Brain (tissue), 1 donor: ENCODE measurements around a stretch of chr7.

DNA sequence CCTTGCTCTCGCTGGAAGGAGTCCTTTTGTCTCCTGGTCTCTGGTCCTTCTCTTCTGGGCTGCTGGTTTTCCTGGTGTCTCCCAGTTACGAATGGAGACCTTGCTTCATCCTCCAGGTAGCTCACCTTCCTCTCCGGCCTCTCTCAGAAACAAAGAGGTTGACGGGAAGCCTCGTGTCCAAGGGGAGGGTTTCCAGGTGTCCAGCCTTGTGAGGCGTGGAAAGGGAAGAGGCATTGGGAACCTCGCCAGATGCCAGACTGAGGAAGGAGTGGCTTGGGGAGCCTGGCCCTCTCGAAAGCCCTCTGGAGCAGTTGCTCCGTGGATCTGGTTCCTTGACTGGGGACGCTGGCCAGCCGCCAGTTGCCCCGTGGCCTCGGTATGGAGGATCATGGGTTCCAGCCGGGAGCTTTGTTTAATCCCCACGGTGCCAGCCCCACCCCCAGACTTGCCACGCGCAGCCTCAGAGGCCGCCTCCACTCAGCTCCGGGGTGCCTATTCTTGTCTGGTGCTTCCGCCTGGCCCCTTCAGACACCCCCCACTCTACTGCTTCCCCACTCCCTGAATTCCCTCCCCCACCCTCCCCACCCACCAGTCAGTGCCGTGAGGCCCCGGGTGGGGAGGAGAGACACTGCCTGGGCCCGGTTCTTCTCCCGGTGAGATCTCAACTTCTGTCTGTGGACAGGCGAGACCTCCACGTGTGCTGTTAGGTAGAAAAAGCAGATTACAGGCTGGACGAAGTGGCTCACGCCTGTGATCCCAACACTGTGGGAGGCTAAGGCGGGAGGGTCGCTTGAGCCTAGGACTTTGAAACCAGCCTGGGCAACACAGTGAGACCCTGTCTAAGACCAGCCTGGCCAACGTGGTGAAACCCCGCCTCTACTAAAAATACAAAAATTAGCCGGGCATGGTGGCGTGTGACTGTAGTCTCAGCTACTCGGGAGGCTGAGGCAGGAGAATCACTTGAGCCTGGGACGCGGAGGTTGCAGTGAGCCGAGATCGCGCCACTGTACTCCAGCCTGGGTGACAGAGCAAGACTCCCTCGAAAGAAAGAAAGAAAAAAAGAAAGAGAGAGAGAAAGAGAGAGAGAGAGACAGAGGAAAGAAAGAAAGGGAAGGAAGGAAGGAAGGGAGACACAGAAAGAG is 30.1 kb upstream of the SUN1 start:
- RRBS: 11% methylated on average over 6 of the region's 41 CpGs

GRCh38 chr7:828977-829492 is 3.2 kb upstream of the SUN1 start:
- RRBS: no CpG with 5 or more reads among the region's 11 CpGs

DNA sequence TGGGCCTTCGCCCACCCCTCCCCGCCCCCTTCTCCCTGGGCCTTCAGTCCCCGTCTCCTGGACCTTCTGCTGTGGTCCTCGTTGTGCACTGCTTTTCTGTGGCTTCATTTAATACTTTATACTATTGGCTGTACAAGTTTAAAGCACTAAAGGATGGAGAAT is 9.7 kb upstream of the GET4 start:
- RRBS: no CpG with 5 or more reads among the region's 4 CpGs

- RRBS: 52% methylated on average over 6 of the region's 56 CpGs
Observed at GRCh38 chr7:882617-883815, 6.7 kb downstream of the GET4 start.

GRCh38 chr7:886367-887120 is 10.2 kb downstream of the GET4 start:
- RRBS: 88% methylated on average over 7 of the region's 31 CpGs

- RRBS: no CpG with 5 or more reads among the region's 21 CpGs
Observed at GRCh38 chr7:976964-977488, 1.7 kb upstream of the COX19 start.

- RRBS: 6% methylated on average over 34 of the region's 73 CpGs
Observed at GRCh38 chr7:1027012-1028008, 17.0 kb upstream of the GPR146 start.

- RRBS: no CpG with 5 or more reads among the region's 18 CpGs
Observed at GRCh38 chr7:1045398-1046261, 1.3 kb downstream of the GPR146 start.

GRCh38 chr7:1046761-1047367 is 2.5 kb downstream of the GPR146 start:
- RRBS: no CpG with 5 or more reads among the region's 11 CpGs

GRCh38 chr7:1076364-1077044 is 11.4 kb upstream of the GPER1 start:
- RRBS: 25% methylated on average over 8 of the region's 23 CpGs

- RRBS: 68% methylated on average over 5 of the region's 49 CpGs
Observed at GRCh38 chr7:1092765-1093568, 5.1 kb downstream of the GPER1 start.

DNA sequence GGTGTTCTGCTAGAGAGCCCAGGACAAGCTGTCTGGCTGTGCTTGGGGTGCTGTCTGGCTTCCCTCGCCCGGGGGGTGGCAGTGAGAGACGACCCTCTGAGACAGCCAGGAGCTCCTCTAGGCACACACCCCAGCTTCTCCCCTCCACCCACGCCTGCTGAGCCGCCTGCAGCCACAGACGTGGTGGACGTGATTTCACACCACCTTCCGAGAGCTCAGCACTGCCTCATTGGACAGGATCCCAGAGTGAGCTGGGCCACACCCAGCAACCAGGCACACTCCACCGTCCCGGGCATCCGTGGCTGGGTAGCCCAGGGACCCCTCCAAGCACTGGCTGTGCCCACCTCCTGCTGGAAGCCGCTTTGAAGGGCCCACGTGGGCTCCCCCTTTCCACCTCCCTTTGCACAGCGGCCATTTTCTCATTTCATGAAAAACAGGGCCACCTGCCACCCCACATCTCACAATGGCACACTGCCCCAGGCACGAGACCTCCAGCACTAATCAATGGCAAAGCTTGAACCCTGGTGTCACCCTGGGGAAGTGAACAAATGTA is 13.0 kb downstream of the C7orf50 start:
- RRBS: 38% methylated on average over 2 of the region's 15 CpGs

DNA sequence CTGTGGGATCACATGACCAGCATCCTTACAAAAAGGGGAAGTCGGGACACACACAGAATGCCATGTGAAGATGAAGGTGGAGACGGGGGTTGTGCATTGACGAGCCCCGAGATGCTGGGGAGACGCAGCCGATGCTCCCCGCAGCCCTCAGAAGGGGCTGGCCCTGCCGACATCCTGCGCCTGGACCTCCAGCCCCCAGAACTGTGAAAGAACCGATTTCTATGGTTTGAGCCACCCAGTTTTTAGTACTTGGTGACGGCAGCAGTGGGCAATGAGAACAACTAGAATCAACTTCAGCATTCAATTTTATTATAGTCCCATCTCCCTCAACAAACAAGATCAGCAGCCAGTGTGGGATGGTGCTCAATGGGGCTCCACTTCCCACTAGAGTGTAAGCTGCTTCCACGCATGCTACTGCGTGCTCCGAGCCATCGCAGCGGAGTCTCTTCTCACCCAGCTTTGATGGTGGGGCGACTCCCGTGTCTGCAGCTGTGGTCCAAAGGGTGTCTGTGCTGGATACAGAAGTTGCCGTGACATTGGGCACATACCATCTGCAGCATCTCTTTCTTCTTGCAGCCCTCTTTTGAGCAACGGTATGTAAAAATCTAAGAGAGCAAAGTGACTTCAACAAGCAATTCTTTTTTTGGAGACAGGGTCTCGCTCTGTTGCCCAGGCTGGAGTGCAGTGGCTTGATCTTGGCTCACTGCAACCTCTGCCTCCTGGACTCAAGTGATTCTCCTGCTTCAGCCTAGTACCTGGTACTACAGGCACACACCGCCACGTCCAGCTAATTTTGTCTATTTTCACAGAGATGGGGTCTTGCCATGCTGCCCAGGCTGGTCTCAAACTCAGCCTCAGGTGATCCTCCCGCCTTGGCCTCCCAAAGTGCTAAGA is 7.1 kb downstream of the ZFAND2A start:
- RRBS: no CpG with 5 or more reads among the region's 24 CpGs

DNA sequence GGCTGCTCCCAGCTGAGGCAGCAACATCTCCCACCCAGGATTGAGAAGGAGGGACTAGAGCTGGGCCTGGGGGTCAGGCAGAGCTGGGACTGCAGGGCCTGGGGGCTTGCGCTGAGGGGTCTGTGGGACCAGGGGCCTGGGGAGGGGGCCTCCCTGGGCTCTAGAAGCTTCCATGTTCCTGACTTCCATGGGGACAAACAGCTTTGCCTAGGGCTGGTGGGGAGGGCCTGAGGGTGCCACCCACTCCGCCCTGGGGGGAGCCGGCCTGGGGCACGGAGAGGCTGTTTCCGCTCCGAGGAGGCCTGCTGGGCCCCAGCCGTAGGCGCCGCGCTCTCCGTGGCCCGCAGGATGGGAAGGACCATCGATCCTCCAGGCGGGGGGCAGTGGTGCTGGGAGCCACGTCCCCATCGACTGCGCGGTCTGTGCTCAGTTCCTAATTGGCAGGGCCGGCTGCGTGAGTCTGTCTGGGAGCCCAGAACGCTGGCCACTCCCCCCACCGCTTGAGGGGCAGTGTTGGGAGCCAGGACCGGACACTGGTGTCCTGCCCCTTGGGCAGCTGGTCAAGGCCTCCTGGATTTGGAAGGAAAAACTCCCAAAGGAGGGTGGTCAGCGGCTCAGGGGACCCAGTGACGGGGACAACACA is 88.6 kb downstream of the UNCX start:
- RRBS: 16% methylated on average over 5 of the region's 25 CpGs

DNA sequence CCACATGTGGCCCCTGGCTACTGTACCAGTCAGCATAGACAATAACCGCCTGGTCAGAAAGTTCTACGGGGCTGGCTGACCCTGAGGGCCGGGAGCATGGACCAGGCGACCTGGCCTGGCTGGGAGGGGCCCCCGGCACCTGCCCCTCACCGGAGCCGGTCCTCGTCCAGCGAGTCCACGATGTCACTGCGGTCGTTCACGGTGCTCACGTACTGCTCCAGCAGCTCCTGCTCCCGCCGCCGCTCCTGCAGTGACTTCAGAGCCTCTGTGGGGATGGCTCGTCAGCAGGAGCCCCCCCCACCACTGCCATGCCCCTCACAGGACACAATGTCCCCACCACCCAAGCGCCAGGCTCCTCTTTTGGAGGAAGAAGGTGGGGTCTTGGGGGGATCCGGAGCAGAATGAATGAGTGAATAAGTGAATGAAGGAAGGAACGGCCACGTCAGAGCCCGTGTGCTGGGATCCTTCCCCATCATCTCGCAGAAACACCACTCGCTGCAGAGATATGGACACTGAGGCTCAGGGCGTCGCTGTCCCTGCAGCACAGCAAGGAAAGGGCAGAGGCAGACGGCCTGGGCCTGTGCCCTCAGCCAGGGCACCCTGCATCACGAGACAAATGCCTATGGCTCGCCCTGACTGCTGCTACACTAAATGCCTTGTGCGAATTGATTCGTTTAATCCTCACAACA is 22.5 kb downstream of the MICALL2 start:
- RRBS: 93% methylated on average over 3 of the region's 32 CpGs

GRCh38 chr7:1486701-1487246 is 17.4 kb downstream of the INTS1 start:
- RRBS: 94% methylated on average over 3 of the region's 34 CpGs

DNA sequence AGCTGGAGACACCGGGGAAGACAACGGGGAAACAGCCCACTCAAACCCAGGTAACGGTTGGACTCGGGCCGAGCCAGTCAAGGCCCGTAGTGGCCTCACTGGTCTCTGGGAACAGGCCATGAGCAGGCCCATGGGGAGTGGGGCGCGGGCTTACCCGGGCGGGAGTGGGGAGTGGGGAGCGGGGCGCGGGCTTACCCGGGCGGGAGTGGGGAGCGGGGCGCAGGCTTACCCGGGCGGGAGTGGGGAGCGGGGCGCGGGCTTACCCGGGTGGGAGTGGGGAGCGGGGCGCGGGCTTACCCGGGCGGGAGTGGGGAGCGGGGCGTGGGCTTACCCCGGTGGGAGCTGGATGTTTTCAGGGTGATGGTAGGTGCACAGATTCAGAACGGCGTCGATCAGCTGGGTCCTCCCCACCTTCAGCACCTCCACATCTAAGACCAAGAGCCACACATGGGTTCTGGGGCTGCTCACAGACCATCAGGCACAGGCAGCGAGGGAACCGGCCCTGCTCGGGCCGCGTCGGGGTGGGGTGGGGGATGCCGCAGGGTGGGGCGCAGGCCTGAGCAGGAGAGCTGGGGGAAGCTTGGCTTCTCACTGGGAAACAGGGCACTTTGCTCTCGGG is 11.4 kb downstream of the INTS1 start:
- RRBS: 93% methylated on average over 11 of the region's 43 CpGs

GRCh38 chr7:1540681-1541910 is 10.6 kb downstream of the MAFK start:
- RRBS: 75% methylated on average over 7 of the region's 63 CpGs

DNA sequence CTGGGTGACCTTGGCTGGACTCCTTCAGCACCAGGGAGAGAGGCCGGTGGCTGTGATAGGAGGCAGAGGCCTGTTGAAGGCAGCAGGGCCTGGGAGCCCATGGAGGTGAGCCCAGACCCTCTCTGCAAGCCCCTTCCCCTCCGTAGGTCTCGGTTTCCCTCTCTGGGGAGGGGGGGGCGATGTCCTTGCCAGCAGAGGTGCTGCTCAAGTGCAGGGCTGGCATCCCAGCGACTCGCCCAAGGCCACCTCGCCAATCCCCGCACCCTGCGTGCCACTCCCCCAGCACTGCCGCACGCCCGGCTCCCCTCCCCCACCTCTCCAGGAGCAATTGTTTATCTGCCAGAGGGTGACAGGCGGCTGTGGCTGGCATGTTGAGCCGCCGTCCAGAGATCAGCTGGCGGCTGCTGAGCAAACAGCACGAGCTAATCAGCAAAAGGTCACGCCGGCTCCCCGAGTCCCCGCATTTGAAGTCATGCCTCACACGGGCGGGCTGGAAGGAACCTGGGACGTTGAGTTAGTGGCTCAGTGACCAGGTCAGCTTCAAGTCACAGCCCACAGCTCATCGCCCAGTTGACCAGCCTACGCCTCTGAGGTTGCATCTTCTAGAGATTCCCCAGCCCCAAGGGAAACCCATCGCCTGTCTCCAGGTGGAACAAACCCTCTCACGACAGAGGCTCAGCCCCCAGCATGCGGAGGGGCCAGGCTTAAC is 43.7 kb downstream of the ELFN1 start:
- RRBS: no CpG with 5 or more reads among the region's 29 CpGs

DNA sequence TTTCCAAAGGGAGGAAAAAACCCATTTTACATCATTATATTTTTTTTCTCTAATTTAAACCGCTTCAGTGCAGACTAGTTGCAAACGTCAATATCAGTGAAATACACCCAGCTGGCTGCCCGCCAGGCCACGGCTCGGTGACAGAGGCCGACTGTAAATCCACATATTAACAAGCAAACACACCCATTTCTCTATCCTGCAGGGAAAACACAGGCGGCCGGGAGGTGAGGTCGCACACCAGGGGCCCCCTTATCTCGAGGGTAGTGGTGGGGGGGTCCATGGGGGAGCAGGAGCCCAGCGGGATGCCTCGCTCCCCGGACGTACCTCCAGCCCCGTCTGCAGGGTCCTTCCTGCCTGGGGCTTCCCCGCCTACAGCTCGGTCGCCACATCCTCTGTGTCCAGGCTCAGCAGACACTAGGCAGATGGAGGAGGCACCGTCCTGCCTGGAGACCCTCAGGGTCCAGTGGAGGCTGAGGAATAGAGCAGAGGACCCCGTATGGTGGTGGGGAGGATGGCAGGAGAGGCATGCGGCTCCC is 72.8 kb downstream of the ELFN1 start:
- RRBS: 9% methylated on average over 5 of the region's 21 CpGs